Measurements from ENCODE around the gene DELE1.

GRCh38 chr5:141875296-141875777 lies 2.9 kb downstream of the PCDH1 start:
- PRO-cap, 2 experiments = no peak in any of the 2 experiments
- RAMPAGE, long total RNA, 4 experiments = no peak in any of the 4 experiments

DNA sequence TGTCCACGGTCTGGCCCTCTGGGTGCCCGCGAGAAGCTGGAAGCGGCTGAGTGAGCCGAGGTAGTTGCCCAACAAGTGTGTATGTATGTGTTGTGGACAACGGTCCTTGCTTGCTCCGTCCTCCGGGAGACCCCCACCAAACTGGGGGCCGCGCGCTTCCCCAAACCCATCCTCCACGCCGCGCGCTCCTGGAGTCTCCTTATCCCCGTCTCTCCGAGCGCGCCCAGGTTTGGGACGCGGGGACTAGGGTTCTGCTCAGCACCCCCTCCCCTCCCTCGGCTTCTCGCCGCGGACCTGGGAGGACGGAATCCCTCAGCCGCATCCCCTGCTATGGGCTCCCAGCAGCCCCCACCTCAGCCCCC lies 493 bp downstream of the PCDH1 start:
- PRO-cap, 2 experiments = no peak in any of the 2 experiments
- RAMPAGE, long total RNA, 4 experiments = no peak in any of the 4 experiments

GRCh38 chr5:141879955-141880333 lies 1.7 kb upstream of the PCDH1 start:
- PRO-cap, 2 experiments = no peak in any of the 2 experiments
- RAMPAGE, long total RNA, 4 experiments = no peak in any of the 4 experiments

DNA sequence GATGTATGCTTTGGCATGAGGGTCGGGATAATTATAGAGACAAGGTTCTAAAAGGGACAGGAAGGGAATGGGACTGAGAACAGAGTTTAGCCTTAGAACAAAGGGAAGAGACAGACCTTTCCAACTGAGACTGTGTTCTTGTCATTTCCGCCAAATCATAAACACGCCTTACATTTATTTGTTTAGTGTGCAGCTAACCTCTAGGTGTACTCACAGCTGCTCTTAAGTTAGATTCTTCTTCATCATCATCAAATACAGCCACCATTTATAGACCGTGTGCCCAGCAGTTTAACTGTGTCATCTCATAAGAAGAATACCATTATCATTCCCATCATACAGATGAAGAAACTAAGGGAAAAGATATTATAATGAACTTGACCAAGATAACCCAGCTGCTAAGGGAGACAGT lies 5.9 kb upstream of the DELE1 start:
- PRO-cap, 2 experiments = no peak in any of the 2 experiments
- RAMPAGE, long total RNA, 4 experiments = no peak in any of the 4 experiments

- PRO-cap, 2 experiments = peak in 2 of 2 experiments; most common plus-strand start chr5:141923843 (in 2); most common minus-strand start chr5:141924023 (in 2)
- RAMPAGE, long total RNA, 4 experiments = start-site peak on the plus strand in 3 of 4 experiments, at chr5:141923847-141923881 at its widest, 24 to 101 reads per replicate
Measured at GRCh38 chr5:141923194-141924516, at the start of gene DELE1. TSS of gene DELE1 (plus strand) at chr5:141923871.

DNA sequence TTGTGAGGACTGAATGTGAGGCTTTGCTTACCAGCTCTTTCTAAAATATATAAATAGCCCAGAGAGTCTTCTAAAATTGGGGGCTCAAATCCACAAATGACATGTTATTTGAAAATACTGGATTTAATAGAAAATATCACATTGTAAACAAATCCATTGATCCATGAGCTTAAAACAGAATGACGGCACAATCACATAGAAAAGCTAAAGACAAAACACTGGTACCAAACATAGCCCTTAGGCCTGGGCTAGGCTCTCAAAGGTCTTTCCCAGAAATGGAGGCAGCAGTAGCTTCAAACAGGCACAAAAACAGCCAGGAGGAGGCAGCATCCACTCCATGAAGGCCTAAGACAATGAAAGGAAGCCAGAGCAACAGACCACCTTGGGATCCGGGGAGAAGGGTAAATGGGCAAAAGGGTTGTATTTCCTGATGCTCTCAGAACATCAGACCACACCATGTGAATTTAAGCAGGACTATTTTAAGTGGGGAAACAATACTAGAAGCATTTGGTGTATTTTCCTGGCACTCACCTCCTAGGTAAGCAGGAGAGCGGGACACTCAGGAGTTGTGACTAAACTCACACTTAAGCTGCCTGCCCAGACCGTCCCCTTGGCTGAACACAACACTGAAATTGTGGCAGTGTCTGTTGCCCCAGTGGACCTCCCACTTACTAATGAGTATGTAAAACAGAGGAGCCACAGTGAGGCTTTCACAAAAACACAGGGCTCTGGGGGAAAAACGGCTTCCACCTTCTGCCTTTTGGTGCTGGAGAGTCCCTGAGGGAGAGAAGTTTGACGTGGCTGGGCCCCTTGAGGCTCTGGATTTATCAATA lies 12.0 kb downstream of the GNPDA1 start:
- PRO-cap, 2 experiments = no peak in any of the 2 experiments
- RAMPAGE, long total RNA, 4 experiments = no peak in any of the 4 experiments

GRCh38 chr5:142137108-142138110 lies 28.8 kb downstream of the NDFIP1 start:
- PRO-cap, 2 experiments = no peak in any of the 2 experiments
- RAMPAGE, long total RNA, 4 experiments = no peak in any of the 4 experiments

DNA sequence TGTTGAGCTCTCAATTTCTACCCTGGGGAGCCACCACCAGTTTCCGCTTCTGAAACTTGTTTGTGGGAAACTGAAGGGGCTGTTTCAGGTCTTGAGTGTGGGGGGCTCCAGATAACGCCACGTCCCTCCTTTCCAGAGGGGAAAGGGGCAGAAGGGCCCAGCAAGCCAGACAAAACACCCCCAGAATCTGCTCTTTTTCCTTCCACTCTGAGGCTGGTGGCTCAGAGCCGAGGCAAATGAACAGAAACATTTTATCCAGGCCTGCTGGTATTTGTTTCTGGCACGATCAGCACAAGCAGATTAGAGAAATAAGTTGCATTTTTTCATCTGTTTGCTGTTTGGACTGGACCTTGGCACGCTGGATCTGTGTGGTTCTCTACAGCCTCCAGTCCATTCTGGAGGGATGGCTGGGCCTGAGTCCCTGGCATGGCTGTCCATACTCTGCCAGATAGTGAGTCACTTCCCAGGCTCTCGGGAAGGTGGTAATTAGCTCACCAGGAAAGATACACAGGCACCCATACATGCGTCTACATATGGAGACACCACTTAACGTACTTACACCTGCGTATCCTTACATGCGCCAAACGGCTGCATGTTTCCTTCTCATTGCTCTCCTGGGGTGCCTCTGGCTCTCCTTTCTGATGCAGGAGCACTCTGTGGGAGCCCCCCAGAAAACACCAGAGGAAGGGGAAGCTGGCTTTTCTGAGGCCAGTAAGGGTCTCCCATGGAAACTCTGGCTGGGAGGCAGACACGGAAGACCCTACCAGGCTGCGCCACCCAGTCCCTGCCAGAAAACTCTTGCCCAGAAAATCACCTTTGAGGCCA lies 78.6 kb downstream of the SPRY4 start:
- PRO-cap, 2 experiments = no peak in any of the 2 experiments
- RAMPAGE, long total RNA, 4 experiments = no peak in any of the 4 experiments

GRCh38 chr5:142315826-142316268 lies 9.0 kb downstream of the SPRY4 start:
- PRO-cap, 2 experiments = no peak in any of the 2 experiments
- RAMPAGE, long total RNA, 4 experiments = no peak in any of the 4 experiments

DNA sequence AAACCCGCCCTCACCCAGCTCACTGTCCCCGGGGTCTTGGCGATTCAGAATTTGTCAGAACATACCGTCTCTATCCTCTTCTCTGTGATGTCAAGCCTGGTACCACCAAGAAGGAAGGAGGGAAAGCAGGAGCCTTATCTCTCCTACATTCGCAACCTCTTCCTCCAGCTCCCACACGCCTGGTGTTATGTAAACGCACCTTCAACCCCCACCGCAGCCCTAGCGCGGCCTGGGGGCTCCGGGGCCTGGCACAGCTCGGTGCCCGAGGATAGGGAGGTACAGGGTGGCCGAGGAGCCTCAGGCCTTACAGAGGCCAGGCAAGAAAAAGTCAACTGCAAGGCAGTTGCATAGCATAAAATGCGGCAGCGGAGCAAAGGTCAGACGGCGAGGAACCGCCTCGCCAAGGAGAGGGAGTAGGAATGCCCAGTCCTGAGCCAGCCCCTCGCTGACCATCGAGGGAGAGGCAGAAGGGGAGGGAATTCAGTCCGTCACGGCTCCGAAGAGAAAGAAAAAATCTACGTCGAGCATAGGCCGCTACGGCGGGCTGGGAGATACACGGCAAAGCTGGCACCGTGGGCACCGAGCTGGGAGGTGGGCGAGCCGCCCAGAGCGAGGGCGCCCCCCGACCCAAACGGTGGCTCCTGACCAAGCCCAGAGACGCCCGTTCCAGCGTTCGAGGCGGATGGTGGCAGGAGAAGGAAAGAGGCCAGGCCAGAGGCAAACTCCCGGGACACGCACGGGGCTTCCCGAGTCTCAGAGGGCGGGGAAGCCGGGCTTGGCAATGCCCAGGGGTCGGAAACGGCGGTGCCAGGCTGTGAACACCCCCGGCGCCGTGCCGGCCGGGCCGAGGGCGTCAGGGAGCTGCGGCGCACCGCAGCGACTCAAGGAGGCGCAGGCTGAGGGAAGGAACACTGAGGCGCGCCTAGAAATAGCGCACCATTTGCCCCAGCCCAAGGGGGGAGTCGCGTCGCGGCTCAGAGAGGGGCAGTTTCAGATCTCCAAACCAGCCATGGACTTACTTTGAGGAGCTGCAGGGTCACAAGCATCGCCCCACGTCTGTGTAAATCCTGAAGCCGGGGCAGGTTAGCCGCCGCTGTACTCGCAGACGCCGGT lies 640 bp downstream of the SPRY4 start:
- PRO-cap, 2 experiments = peak in 2 of 2 experiments; most common plus-strand start position 353 of the sequence (in 1); most common minus-strand start position 330 of the sequence (in 1)
- RAMPAGE, long total RNA, 4 experiments = start-site peak on the minus strand in 2 of 4 experiments, centred at positions 252 to 904 of the sequence, 8 to 13 reads per replicate

- PRO-cap, 2 experiments = peak in 2 of 2 experiments; most common plus-strand start chr5:142357333 (in 2); most common minus-strand start chr5:142357070 (in 2)
- RAMPAGE, long total RNA, 4 experiments = start-site peak on the plus strand in 1 of 4 experiments, at chr5:142357239-142357243 at its widest, 5 reads per replicate
Measured at GRCh38 chr5:142356659-142357526, 32.1 kb upstream of the SPRY4 start.

DNA sequence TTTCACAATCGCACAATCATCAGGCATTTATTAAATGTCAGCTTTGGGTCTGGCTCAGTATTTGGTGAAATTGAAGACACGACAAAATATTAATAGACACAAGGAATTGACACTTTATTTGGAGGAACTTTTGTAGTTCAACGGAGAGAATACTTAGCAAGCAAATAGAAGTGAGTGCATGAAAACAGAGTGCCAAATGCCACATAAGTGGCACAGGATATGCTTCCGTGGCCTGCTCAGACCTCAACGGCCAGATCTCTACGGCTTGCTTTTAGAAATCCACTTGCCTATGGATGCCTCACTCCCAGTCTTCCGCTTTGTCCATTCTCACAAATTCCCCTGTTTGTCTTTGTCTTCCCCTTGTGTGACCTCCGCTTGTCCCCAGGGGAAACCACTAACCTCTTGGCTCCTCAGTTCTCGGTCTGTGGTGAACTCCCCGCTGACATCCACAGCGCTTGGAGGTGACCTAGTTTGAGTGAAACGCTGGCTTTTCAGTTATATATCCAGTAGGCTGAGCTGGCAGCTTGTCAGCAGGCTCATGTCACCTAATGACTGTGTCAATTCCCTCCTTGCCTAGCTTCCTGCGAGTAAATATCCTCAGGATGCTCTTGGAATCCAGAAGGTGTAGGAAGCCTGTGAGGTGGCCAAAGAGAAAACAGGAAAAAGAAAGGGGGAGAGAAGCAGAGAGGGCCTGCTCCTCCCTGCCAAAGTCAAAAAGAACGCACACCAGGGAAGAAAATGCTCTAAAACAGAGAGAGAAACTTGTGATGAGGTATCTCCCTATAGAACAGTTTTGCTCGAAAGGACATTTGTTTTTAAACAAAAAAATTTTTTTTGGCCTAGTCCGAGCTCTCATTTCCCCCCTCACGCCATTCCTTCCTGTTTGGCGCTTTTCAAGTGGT lies 101.4 kb upstream of the SPRY4 start:
- PRO-cap, 2 experiments = peak in 2 of 2 experiments; most common minus-strand start position 473 of the sequence (in 2)
- RAMPAGE, long total RNA, 4 experiments = no peak in any of the 4 experiments

DNA sequence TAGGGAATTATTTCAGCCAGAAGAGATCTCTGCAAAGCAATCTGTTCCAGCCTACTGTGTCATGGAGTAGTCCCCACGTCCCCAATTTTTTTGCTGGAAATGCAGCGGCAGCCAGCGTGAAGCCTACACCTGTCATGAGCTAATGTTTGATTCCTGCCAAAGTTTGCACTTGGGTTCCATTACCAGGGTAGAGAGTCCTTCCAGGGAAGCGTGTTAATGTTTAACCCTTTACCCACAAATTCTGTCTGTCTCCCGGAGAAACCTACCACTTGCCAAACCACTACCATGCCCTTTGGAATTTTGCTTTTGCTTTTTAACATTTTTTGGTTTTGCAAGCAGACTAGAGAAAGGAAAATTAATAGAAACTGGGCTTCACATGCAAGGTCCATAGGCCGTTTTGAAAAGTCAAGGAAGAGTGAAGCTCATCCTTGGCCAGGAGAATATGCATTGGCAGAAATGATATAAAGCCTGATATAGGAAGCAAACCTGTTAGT lies 174.9 kb upstream of the SPRY4 start:
- PRO-cap, 2 experiments = no peak in any of the 2 experiments
- RAMPAGE, long total RNA, 4 experiments = no peak in any of the 4 experiments

DNA sequence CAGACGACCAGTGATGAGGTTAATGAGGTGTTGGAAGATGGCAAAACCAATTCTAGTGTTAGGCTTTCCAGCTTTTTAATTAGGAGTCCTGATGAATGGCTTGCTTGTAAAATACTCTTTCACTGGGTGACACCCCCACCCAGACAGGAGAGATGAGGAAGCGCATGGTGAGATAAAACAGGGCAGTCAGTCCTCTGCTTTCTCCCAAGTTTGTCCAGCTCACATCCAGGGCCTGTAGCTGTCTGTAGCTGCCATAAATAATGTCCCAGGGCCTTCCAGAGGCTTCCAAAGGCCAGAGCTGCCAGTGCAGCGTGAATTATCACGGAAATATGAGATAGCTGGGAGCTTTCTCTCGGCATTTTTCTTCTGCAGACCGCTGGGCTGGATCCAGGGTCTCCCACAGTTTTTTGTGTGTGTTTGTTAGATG lies 117.7 kb downstream of the FGF1 start:
- PRO-cap, 2 experiments = no peak in any of the 2 experiments
- RAMPAGE, long total RNA, 4 experiments = no peak in any of the 4 experiments

GRCh38 chr5:142698988-142699312 lies 13.1 kb upstream of the FGF1 start:
- PRO-cap, 2 experiments = no peak in any of the 2 experiments
- RAMPAGE, long total RNA, 4 experiments = no peak in any of the 4 experiments

- PRO-cap, 2 experiments = no peak in any of the 2 experiments
- RAMPAGE, long total RNA, 4 experiments = no peak in any of the 4 experiments
Measured at GRCh38 chr5:142796563-142797286, 26.5 kb downstream of the ARHGAP26 start.

GRCh38 chr5:142841142-142841889 lies 71.1 kb downstream of the ARHGAP26 start:
- PRO-cap, 2 experiments = no peak in any of the 2 experiments
- RAMPAGE, long total RNA, 4 experiments = no peak in any of the 4 experiments

- PRO-cap, 2 experiments = no peak in any of the 2 experiments
- RAMPAGE, long total RNA, 4 experiments = start-site peak on the plus strand in 1 of 4 experiments, at chr5:142875005-142875165 at its widest, 9 to 11 reads per replicate
Measured at GRCh38 chr5:142874515-142875393, 104.6 kb downstream of the ARHGAP26 start.

DNA sequence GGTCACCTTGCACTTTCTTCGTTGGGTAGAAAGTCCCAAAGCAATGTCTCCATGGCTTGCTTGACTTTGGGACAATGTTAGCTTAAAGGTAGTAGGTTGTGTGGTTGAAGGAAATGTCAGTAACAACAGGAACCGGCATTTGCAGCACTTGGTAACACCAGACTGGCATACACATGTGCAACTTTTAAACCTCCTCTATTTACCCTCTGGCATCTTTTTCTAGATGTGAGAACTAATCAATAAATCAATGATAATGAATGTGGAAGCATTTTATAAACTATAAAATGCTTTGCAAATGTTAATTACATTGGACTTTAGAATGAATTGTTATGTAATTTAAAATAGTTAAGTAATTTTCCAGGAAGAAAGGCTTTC lies 293.1 kb downstream of the NR3C1 start:
- PRO-cap, 2 experiments = no peak in any of the 2 experiments
- RAMPAGE, long total RNA, 4 experiments = no peak in any of the 4 experiments

DNA sequence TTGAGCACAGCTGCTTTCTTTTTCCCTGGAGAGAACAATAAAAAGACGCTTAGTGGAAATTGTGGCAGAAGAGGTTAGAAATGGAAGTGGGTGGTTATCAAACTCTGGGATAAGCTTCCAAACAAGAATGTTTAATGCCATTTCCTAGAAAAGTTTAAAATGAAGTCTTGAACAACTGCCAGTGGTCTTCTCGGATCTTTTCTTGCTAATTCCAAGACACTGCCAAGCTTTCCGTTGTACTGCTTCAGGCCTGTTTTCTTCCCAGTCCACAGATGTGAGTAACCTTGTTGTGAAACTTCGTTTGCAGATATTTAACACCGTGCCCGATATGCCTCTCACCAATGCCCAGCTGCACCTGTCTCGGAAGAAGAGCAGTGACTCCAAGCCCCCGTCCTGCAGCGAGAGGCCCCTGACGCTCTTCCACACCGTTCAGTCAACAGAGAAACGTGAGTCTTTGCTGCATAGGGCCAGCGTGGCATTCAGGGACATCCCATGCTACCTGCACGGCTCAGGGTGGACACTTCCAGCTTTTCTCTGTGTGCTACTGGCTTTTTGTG lies 269.7 kb downstream of the NR3C1 start:
- PRO-cap, 2 experiments = peak in 1 of 2 experiments; most common plus-strand start position 341 of the sequence (in 1)
- RAMPAGE, long total RNA, 4 experiments = no peak in any of the 4 experiments